A172 (cell line): ENCODE data around the gene SERTAD4.

GRCh38 chr1:207885214-207885647 lies 25.7 kb downstream of the CD34 start:
- RAMPAGE, long total RNA: no peak

DNA sequence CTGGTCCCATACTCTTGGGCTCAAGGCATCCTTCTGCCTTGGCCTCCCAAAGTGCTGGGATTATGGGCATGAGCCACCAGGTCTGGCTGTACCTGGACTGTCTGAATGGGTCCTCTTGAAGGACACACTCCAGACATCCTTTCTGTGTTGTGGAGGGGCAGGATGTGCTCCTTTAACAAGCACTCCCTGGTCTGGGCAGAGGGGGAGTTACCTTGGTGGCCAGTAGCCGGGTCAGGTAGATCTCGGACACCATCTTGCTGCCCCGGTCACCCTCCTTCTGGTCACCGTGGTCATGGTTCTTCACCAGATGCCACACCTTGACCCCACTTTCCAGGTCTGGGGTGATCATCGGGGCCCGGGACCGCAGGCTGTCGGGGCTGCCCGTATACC lies 122.2 kb upstream of the CD34 start:
- RAMPAGE, long total RNA: no peak

DNA sequence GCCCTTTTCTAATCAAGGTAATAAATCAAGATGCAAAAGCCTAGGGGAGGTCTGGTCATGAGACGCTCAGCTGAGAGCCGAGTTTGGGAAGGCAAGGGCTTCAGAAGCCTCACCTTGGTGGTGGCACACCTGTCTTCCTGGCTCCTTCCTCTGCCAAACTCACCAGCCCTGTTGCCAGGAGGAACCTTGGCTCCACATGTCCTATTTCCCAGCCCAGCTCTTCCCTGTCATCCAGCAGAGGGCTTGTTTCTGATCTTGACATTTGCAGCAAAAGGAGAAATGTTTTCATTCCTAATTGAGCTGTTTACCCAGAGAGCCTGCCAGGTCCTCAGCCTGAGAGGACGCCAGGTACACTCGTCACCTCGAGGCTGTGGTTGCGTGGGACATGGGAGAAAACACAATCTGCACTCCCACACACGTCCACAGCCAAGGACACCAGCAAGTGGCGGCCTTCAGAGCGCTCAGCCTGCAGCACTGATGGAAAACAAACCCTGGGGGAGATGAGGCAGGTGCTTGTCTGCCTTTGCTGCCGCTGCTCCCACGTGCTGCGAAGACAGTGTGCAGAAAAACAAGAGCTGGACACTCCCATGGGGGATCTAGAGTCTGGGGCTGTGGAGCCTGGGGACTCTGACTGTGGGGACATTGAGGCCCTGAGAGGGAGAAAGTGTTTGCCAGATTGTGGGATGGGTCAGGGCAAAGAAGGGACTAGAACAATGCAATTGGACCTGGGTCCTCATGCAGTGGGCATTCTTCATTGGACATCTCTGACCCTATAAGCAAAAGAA lies 132.8 kb upstream of the CD34 start:
- RAMPAGE, long total RNA: no peak

DNA sequence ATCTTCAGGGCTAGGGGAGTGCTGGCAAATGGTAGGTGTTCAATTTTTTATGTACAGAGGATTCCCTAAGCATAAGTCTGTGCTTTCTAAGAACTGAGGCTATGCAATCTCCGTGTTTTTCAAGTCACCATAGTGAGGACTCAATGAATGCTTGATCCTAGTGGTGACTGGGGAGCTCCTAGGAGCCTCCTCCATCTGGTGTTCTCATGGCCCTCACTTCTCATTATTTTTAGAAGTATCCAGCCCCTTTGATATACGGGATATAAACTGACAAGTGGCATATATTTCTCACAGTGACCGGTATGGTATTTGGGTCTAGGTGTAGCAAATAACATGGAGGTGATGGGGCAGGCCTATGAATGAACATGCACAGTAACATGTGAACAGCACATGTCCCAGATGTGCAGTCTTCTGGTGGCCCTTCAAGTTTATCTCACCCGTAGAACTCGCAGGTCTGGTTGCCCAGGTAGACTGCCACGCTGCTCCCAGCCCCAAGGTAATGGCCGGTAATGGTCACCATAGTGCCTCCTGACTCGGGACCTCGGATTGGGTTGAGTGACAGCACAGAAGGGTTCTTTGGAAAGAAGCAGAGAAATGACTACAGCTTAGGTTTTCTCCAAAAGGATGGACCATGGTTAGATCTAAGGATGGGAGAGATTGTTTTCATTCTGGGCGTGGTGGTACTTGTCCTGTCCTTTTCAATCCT lies 141.1 kb upstream of the CD34 start:
- RAMPAGE, long total RNA: no peak

DNA sequence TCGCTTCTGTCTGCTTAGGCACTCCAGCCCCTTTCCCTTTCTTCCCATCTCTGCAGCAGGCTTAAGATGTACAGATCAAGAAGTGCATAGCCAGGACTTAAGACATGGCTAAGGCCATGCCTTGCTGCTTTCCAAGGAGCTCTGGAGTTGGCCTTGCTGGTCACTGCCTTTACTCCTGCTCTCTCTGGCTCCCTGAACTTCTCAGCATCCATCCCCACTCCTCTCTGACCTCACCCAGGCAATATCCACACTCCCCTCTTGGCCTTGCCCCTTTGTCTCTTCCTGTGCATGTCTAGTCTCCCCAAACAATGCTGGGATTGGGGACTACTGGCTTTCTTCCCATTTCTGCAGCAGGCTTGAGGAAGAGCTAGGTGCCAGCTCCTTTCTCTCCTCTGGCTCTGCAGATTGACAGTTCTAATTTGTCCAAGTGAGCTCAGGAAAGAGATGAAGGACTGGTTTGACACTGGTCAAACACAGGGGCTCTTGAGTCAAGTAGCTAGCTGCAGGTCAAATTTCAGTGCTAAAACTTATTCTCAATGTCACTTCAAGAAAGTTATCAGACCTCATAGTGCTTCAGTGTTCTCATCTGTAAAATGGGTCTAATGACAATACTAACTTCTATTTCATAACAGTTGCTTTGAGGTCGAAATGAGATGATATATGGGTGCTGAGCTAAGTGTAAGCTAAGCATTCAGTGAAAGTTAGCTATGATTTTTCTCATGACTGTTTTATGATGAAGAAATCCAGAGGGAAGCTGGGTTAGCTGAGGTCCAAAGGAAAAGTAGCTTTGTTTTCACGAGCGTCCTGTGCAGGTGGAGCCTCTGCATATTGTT lies 159.4 kb upstream of the CD34 start:
- RAMPAGE, long total RNA: no peak

DNA sequence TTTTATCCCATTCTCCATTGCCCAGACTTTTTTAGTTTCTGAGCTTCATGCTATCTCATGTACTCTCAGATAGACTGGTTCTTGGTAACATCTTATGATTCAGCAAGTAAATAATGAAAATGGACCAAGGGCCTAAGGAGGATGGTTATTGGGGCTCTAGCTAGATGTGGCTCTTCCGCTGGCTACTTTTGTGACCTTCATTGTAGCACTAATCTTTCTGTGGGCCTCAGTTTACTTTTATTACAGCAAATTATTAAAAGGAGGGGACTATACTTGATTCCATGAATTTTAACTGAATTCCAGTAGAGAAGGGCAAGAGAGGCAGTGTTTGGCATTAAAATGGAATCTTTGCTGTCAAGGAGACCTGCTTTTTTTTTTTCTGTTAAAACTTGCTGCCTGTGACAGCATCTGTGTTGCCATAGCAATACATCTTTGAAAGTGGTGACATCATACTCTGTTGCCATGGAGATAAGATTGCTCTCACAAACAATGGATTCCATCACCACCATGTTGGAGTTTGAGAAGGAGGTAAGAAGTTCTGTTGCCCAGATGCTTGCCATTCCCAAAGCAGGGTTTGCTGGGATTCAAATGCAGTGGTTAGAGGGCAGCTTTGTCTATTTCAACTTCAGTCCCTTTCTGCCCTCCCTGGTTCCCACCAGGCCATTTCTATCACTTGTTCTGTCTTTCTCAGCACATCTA lies 150.0 kb downstream of the PLXNA2 start:
- RAMPAGE, long total RNA: no peak

DNA sequence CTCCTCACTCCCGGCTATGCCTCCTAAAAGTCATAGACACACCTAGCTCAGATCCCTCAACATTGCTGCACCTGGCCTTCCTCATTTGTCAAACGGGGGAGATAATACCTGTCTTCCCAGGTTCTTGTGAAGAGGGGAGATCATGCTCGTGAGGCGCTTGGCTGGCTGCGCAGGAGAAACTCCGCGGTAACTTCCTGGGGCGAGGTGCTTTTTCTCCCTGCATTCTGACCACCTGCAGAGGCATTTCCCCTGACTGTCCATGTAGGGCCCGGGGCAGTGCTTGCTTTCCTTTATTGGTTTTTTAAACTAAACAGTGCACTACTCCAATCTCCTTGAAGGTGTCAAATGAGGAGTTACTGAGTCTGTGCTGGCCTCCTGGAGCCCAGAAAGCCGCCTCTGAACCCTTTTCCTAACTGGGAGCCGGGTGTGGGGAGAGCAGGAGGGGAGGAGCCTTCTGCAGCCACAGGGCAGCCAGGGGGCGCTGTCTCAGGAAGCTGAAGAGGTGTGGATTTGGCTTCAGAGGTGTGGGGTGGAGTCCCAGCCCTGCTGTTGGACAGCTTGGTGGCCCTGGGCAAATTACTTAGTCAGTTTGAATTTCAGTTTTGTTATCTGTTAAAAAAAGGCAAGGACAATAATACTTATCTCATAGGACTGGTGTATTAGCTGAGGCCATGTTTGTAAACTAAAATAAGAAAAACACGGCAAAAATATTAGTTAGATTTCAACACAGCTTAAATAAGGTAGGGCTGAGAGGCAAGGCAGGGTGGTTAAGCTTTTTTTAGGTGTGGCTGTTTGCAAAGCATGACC lies 112.1 kb downstream of the PLXNA2 start:
- RAMPAGE, long total RNA: no peak

DNA sequence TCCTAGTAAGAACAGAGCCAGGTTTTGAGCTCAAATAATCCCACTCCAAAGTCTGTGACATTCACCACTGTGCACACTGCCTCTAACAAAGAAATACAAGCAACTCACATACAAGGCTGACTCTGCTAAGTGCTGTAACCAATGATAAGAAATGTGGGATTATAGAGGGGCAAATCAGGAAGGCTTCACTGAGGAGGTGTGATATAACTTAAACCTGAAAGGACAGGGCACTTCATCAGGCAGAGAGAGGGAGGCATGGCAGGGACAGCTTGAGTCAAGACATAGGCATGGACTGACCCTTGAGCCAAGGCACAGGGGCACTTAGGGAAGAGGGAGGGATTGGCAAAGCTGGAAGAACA lies 81.4 kb downstream of the PLXNA2 start:
- RAMPAGE, long total RNA: no peak

DNA sequence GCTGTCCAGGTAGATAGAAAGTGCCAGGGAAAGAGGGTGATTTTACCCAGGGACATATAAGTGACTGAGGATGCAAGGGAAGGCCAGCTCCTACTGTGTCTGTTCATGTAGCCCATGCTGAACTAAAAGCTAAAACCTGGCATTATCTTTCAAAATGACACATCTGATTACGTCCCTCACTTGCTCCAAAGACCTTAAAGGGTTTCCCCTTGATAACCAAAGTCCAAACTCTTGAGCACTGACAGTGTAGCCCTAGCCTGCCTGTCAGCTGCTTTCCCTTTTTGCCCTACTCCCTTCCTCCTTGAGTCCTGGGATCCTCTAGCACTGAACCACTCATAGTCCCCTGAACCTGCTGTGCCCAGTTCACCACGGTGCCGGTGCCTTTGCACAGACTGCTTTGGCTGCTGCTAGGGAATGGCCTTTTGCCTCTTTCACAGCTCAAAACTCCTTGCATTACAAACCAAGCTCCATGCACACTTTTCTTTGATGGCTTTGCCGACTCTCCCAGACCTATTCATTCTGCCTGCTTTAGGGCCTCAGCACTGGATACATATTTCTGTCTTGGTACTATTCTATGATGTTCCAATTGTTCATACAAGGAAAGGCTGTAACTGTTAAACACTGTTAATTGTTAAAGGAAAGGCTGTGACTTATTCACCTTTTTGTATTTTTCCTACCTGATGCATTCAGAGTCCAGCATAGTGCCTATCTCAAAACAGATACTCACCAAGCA lies 67.4 kb downstream of the PLXNA2 start:
- RAMPAGE, long total RNA: no peak

- RAMPAGE, long total RNA: no peak
These were observed 21.2 kb downstream of the PLXNA2 start for GRCh38 chr1:208222825-208223448.

GRCh38 chr1:208233371-208234078 lies 10.7 kb downstream of the PLXNA2 start:
- RAMPAGE, long total RNA: no peak

DNA sequence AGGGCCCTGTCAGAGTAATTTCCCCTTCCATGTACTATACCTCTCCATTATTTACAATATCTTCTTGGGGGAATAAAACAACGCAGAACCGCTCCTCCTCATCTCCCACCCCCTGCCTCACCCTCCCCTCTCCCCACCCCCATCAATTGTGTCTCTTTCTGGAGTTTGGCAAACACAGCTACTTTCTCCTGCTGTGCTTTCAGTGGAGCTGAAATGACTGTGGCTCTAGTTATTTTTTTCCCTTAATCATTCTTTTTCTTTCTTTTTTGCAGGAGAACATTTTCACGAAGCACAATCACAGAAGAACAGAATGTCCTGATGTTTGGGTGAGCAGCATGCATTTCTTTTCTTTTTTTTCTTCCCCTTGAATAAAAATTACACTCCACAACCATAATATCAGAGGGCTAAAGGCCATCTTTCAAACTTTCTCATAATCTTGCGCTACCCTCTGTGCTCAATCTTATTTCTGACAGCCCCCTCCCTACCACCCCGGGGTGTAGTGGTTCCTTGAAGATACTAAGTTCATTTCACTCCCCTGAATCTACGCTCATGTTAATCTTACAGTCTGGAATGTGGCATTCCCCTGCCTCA lies 8.8 kb upstream of the PLXNA2 start:
- RAMPAGE, long total RNA: no peak

DNA sequence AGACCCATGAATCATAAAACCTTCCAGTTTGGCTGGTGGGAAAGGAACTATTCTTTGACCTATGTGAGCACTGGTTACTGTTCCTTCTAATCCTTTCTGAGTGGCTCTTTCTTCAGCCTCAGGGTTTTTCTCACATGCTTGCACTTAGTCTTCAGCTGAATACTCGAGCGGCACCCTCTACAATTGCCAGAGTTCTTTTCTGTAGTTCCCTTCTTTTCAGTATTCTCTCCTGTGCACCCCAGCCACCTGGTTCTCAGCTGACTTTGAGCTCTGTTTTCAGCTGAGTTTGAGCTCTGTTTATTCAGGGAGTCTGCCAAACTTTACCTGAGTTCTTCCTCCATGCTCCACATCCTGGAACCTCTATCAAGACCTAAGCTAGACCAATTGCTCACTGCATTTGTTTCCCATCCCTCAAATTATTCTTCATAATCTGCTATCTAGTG lies 253.9 kb upstream of the PLXNA2 start:
- RAMPAGE, long total RNA: no peak

DNA sequence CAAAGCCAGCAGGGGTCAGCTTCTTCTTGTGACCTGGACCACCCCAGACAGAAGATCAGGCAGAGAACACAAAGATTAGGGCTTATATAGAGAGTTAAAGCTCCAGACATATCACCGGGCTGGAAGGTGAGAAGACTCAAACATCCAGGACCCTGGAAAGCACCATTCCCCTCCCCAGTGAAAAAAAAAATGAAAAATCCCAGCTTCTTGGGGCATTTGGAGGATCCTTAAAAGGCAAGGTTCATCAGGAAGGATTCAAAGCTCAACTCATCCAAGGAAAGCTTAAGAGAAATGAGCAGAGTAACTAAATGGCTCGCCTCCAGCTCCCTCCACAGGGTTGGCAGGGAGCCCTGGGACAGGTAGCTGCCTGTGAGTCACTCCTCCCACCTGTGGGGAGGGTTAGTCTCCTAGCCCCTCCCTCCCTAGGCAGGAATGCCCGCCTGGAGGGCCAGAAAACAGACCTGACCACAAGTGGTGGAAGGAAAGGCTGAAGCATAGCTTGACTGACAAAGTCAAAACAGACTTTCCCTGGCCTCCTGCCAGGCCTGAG lies 624 bp upstream of the LAMB3 start:
- RAMPAGE, long total RNA: no peak

DNA sequence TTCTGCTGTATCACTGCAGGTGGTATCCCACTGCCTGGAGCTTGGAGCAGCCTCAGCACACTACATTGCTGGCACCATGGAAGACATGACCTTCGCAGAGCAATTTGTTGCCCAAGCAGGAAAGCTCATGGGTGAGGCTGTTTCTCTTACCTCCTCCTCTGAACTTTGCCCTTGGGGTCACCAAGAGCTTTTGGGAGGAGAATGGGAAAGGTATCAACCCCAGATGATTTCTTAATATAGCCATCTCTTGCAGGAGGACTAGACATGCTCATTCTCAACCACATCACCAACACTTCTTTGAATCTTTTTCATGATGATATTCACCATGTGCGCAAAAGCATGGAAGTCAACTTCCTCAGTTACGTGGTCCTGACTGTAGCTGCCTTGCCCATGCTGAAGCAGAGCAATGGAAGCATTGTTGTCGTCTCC lies 2.1 kb downstream of the HSD11B1 start:
- RAMPAGE, long total RNA: no peak

DNA sequence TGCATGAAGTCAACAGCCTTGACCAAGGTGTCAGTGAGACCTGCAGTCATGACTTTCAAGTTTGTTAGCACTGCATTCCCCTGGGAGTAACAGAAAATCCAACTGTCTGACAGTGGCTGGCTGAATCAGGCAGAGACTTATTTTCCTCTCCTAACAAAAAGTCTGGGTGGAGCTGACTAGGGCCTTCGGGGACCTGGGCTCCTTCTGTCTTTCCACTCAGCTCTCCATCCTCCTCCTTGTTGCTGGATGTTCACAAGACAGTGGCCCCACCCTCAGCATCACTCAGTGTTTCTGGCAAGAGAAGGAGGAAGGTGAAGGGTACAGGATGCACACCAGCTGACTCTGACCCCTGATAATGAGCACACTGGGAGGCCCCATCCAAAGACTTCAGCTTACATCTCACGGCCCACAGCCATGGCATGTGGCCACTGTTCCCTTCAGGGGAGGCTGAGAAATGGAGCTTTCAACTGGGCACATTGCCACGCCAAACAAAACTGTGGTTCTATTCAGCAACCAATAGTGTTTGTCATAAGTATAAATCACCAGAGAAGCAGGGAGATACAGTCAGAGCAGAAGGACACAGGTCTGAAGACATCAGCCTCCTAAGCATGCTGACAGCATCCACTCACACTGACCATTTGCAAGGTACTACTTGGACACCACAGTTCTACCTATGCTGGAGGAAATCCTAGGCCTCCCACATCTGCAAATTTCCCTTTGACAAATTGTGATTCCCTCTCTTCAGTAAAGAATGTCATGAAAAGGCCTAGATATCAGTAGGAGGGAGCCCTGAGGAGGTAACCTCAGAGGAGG lies 12.8 kb upstream of the TRAF3IP3 start:
- RAMPAGE, long total RNA: no peak

- RAMPAGE, long total RNA: no peak
These were observed 10.7 kb downstream of the UTP25 start for GRCh38 chr1:209838501-209838854.

- RAMPAGE, long total RNA: no peak
These were observed at the start of gene SERTAD4 for GRCh38 chr1:210232329-210233358. SERTAD4 (plus strand) TSS chr1:210232796.

GRCh38 chr1:210373632-210374392 lies 45.1 kb downstream of the HHAT start:
- RAMPAGE, long total RNA: no peak

DNA sequence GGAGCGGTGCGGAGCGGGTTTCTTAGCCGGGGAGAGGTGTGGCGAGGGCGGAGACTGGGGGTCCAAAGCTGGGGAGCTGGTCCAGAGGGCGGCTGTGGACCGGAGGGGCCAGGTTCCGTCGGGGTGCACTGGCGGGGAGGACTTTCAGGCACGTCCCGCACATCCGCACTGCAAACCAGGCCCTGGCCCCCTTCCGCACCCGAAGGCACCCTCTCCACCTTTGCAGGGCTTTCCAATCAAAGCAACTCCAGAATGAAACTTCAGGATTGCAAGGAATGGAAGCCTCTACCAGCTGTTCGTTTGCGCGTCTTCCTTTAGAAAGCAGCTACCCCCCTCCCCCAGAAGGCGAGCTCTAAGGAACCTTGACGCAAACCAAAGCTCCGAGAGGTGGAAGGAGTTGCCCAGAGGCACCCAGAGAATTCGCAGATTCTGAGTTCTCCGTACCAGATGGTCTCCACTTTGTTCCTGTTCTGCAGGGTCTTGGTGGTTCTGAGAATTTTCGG lies 547 bp downstream of the TRAF5 start:
- RAMPAGE, long total RNA: no peak